Cardiac ventricle fibroblast (primary cell): ENCODE measurements around a stretch of chr7.

DNA sequence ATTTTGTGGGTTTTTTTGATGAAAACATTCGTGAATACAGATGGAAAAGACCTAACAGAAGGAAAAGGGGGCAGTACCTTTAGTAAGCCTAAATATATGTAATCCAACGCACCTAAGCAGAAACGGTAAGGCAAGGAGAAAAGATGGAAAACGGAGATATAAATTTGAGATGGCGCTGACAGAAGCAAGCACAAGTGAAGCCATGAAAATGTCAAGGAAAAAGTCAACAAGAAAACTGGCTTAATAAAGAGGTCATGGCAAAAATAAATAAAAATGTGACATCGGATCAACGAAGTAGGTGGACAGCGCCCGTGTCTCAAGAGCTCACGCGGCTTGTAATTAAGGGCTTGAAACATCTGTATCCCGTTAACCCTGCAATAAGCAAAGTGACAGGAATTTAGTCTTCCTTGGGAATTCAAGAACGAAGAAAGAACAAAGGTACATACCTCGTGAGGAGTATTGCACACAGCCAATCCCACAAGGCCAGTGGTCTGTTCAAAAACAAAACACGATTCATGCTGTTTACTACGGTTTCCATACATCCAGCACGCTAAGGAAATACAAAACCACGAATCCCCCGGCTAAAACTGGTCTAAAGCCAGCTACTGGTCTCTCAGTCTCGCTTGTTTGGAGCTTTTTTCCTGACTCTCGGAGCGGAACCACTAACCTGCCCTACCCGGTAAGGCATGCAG lies 514 bp downstream of the NDUFA5 start:
- RAMPAGE, long total RNA: no peak

GRCh38 chr7:123711687-123712586 lies 36.9 kb downstream of the WASL start:
- RAMPAGE, long total RNA: no peak

- RAMPAGE, long total RNA: no peak
Observed at GRCh38 chr7:123746710-123746995, 2.1 kb downstream of the WASL start.

- RAMPAGE, long total RNA: no peak
Observed at GRCh38 chr7:123747588-123748046, 1.2 kb downstream of the WASL start.

GRCh38 chr7:123824474-123825162 lies 20.4 kb upstream of the HYAL4 start:
- RAMPAGE, long total RNA: no peak

DNA sequence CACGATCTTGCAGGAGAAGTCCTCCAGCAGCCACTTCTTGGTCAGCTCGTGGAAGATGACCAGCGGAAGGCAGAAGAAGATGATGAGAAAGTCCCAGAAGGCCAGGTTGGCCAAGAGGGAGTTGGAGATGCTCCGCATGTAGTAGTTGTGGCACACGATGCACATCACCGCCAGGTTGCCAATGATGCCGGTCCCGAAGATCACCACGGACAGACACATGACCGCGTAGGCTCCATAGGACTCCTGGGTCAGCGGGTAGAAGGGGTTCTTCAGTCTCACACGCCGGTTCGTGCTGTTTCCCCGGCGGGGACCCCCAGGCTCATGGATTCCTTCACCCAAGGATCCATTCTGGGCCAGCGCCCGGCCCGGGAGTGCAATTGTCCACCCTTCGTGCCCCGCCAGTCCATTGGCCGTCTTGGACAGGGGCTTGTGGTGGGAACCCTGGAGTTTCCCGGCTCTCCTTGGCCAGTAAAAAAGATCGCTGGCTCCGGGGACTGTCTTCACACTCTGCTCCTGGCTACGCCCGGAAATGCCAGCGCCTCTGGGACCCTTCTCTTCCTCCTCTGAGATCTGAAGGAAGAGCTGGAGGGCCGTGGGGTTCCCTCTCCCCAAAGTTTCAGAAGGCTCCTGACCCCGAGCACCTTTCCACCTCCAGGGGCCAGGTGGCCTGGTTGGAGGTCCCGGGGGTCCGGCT lies 1.5 kb downstream of the GPR37 start:
- RAMPAGE, long total RNA: no peak

DNA sequence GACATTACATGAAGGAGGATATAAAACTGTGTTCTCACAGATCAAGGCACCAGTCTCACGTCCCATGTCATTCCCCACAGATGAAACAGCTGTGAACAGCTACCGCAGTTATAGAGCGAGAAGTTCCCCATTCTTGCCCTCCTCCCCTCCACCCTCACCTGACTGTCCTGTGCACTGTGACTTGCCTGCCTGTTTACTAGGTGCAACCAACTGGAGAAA lies 141.6 kb downstream of the SND1 start:
- RAMPAGE, long total RNA: no peak

GRCh38 chr7:128030214-128030689 lies 985 bp downstream of the LRRC4 start:
- RAMPAGE, long total RNA: no peak

GRCh38 chr7:128256403-128256975 lies 15.4 kb downstream of the LEP start:
- RAMPAGE, long total RNA: no peak

DNA sequence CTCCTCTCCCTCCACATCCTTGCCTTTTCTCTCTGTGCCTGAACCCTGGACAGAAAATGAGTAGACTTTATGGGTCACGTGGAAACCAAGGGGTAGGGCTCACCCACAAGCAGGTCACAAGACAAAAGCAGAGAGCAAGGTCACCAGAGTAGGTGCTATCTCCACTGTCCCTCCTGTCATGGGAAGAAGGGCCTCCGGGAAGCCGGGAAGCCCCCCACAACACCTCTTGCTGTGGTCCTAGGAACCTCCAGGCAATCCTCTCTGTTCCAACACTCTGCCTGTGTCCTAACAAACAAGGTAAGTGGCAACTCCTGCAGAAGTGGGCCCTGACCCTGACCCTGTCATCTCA lies 23.9 kb downstream of the LEP start:
- RAMPAGE, long total RNA: no peak

GRCh38 chr7:128351136-128351525 lies 7.4 kb upstream of the RBM28 start:
- RAMPAGE, long total RNA: no peak

- RAMPAGE, long total RNA: no peak
Observed at GRCh38 chr7:128361493-128362554, 18.1 kb upstream of the RBM28 start.

DNA sequence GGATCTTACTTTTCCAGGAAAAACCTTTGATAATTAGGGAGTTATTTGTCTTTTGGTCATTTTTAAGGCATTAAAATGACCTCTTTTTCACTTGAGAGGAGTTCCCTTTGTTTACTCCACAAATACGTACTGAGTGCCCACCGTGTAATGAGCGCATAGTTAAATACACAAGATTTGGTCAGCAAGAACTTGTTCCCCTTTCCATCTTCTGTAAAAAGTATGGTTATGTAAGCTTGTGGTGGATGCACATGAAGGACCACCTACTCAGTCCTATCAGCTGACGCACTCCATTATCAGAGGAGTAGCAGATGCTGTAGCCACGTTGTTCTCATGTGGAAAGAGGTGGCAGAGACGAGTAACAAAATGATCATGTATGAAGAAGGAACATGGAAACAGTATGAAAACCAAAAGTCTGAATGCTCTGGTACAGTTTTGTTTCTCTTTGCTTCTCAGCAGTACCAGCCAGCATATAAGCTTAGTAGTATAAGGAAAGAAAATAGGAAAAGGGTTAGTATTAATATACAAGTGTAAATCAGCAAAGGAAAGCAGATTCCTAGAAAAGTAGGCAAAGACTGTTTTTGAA lies 78.0 kb upstream of the GARIN1A start:
- RAMPAGE, long total RNA: no peak

GRCh38 chr7:128655871-128656306 lies 16.2 kb upstream of the GARIN1A start:
- RAMPAGE, long total RNA: no peak

DNA sequence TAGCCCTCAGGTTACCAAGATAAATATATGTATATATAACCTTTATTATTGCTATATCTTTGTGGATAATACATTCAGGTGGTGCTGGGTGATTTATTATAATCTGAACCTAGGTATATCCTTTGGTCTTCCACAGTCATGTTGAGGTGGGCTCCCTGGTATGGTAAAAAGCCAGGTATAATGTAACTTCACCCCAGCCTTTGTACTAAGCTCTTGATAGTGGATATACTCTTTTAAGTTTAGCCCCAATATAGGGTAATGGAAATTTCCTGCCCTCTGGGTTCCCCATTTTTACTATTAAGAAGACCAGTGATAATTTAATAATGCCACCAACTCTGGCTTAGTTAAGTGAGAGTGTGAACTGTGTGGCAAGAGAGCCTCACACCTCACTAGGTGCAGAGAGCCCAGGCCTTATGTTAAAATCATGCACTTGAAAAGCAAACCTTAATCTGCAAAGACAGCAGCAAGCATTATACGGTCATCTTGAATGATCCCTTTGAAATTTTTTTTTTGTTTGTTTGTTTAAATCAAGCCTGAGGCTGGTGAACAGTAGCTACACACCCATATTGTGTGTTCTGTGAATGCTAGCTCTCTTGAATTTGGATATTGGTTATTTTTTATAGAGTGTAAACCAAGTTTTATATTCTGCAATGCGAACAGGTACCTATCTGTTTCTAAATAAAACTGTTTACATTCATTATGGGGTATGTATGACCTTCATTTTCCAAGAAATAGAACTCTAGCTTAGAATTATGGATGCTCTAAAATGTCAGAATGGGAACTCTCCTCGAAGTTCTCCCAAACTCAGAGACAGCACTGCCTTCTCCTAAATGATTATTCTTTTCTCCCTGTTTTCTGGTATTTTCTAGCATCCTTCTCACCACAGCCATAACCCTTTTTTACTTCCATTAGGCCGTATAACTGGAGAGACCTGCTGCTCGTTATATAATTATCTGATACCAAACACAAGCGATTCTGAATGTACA lies 4.5 kb downstream of the OPN1SW start:
- RAMPAGE, long total RNA: no peak

DNA sequence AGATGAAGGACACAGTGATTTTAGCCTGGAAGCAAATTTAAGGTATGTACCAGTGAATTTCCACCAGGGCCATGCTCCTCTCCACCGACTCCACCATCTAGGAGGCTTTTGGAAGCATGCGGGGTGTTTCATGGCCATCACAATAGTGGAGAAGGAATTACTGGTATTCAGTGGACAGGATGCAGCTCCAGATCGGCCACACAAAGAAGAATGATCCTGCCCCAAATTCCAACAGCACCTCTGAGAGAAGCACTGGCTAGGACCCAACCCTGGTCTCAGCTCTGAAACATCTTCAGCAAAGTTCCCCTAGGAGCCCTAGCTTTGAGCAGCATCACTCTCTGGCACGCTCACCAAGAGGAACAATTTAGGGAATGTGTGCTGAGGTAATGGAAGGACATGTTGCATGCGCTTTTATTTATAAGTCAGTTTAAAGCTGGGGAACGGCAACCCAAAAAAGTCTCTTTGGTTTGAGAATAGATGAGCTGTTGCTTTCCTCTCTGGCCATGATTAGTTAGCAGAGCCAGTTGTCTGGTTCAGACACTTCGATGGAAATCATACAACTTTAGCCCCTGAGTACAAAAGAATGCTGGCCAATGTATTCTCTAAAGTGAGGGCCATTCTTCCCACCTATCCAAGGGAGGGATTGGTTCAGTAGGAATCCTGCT lies 5.6 kb upstream of the OPN1SW start:
- RAMPAGE, long total RNA: no peak

- RAMPAGE, long total RNA: no peak
Observed at GRCh38 chr7:128814403-128815223, 15.6 kb upstream of the FLNC start.

- RAMPAGE, long total RNA: no peak
Observed at GRCh38 chr7:128831162-128832236, 1.3 kb downstream of the FLNC start.

DNA sequence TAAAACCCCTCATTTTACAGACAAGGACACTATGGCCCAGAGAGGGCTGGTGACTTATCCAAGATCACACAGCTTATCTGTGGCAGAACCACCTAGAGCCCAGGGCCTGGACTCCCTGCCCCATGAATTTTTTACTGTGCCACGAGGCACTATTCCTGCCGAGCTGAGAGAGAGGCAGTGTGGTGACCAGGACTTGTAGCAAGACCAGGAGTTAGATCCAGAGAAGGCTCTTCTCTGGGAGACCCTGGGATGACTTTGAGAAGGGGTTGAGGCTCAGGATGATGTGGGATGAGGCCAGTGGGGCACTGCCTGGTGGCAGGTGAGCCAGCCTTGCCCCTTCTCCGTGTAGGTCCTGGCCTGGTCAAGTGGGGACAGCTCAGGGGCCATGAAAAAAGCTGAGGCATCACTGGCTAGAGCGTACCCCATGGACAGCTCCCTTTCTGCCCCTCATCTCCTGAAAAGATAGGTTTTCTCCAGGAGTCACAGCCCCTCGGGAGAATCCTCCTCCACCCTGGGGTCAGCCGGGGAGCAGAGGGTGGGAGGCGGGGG lies 5.7 kb downstream of the FLNC start:
- RAMPAGE, long total RNA: no peak

DNA sequence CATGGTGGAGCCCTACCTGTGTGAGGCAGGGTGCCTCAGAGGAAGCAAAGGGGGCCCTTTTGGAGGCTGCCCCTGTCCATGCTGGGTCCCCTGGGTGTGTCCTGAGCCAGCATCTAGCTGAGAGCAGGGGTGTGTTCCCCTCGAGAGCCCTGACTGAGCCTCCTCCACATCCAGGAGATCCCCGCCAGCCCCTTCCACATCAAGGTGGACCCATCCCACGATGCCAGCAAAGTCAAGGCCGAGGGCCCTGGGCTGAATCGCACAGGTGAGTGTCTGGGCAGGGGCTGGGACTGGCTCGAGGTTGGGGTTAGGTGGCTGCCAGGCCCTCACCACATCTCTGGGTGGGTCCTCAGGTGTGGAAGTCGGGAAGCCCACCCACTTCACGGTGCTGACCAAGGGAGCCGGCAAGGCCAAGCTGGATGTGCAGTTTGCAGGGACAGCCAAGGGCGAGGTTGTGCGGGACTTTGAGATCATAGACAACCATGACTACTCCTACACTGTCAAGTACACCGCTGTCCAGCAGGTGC lies 12.9 kb downstream of the FLNC start:
- RAMPAGE, long total RNA: no peak